Skeletal muscle tissue (tissue), 7 donors: ENCODE measurements around a stretch of chr4.

- PRO-cap, 3 experiments, result no peak in any of the 3 experiments
- RAMPAGE, long total RNA, result no peak
- RRBS, 2 experiments, result no CpG with 5 or more reads among the region's 2 CpGs
These were observed 14.9 kb downstream of the SHROOM3 start for GRCh38 chr4:76449960-76450361.

GRCh38 chr4:76453832-76454341 lies 18.9 kb downstream of the SHROOM3 start:
- PRO-cap, 3 experiments, result no peak in any of the 3 experiments
- RAMPAGE, long total RNA, result no peak
- RRBS, 2 experiments, result no CpG with 5 or more reads among the region's 8 CpGs

GRCh38 chr4:76631532-76632166 lies 196.6 kb downstream of the SHROOM3 start:
- PRO-cap, 3 experiments, result no peak in any of the 3 experiments
- RAMPAGE, long total RNA, result no peak
- RRBS, 2 experiments, result no CpG with 5 or more reads among the region's 5 CpGs

- PRO-cap, 3 experiments, result no peak in any of the 3 experiments
- RAMPAGE, long total RNA, result no peak
- RRBS, 2 experiments, result 40 to 86% methylated on average over 1 of the region's 19 CpGs
These were observed 95.4 kb downstream of the SOWAHB start for GRCh38 chr4:76802267-76803192.

- PRO-cap, 3 experiments, result no peak in any of the 3 experiments
- RAMPAGE, long total RNA, result no peak
- RRBS, 2 experiments, result no CpG with 5 or more reads among the region's 8 CpGs
These were observed 85.8 kb downstream of the SOWAHB start for GRCh38 chr4:76812124-76812568.

- PRO-cap, 3 experiments, result no peak in any of the 3 experiments
- RAMPAGE, long total RNA, result no peak
- RRBS, 2 experiments, result no CpG with 5 or more reads among the region's 5 CpGs
These were observed 11.1 kb downstream of the SOWAHB start for GRCh38 chr4:76886791-76887235.

GRCh38 chr4:76951203-76951487 lies 1.6 kb downstream of the SEPTIN11 start:
- PRO-cap, 3 experiments, result no peak in any of the 3 experiments
- RAMPAGE, long total RNA, result no peak
- RRBS, 2 experiments, result no CpG with 5 or more reads among the region's 11 CpGs

DNA sequence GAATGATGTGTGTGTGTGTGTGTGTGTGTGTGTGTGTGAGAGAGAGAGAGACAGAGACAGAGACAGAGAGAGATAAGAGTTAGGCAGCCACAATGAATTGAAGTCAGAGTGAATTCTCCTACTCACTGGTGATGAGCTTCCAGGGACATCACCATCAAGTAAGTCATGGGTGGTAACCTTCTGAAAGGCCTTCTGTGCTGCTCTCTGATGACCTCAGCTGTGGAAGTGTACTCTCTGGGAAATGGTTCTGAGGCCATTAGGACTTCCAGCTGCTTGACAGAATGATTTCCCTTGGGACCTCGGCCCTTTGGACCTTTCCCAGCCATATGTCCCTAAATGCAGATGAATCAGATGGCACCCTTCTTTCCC lies 7.4 kb downstream of the SEPTIN11 start:
- PRO-cap, 3 experiments, result no peak in any of the 3 experiments
- RAMPAGE, long total RNA, result no peak
- RRBS, 2 experiments, result no CpG with 5 or more reads among the region's 1 CpG

DNA sequence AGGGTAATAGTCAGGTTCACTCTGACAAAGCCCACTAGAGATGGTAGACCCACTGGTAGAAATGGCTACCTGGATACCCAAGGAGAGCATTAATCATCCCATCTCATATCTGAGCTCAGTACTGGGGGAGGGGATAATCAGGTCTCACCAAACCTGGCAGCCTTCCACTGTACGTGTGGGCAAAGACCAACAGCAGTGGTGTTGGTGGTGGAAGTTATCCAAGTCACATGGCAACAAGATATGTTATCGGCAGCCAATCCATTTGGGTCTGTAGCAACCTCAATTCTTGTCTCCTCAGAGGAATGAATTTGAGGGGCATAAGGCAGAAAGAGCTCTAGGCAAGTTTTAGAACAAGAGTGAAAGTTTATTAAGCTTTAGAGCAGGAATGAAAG lies 67.0 kb upstream of the CXCL13 start:
- PRO-cap, 3 experiments, result no peak in any of the 3 experiments
- RAMPAGE, long total RNA, result no peak
- RRBS, 2 experiments, result no CpG with 5 or more reads among the region's 2 CpGs

DNA sequence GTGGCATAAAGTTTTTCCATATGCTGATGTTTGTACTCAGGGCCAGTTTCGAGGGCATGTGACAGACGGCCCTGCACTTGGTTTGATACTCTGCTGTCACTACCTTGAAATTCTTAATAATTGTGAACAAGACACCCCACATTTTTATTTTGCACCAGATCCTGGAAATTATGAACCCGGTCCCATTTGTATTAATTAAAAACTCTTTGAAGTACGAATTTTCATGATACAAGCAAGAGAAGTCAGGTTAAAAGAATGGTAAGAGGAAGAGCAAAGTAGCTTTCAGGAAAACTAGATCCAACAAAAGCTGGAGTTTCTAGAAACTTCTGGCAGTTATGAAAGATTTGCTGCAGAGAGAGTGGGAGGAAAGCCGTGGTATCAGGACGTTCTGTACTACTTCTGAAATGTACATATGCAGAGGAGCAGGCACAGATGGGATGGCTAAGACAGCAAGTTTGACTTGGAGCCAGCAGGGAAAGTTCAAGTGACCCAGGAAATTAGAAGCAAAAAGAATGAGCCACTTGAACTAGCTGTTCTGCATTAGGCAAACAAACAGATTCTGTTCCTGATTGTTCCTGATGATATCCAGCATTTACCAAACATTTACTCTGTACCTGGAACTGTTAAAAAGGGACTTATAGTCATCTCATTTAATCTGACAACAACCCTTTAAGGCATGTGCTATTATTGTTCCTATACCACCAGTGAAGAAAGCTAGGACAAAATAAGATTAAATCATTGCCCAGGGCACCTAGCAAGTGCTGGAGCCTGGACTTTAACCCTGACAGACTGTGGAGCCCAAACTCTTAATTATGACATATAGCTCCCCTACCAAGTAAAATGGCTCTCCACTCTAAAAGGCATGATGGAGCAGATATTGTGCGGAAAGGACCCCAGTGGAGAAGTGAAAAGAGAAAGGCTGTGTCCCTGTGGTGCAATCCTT lies 41.4 kb upstream of the CXCL13 start:
- PRO-cap, 3 experiments, result no peak in any of the 3 experiments
- RAMPAGE, long total RNA, result no peak
- RRBS, 2 experiments, result no CpG with 5 or more reads among the region's 7 CpGs

DNA sequence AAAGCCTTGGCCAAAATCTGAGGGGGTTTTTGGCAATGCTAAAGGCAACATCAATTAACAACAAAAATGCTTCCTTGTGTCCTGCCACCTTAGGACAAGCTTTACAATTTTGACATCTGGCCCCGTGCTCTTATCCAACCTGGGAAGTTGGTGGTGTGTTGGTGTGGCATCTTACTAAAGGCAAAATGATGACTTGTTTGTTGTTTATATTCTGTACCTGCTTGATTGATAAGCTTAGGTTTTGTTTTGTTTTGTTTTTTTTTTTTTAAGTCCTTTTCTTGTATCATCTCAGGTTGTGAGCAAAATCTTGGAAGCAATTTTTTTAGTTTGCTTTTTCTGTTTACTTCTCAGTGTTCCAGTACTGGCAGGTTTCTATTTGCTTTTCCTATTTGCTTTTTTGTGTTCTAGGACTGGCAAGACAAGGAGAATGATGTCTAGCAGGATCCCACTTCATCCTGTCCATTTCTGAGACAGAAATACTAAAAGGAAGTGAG lies 15.5 kb downstream of the CXCL13 start:
- PRO-cap, 3 experiments, result no peak in any of the 3 experiments
- RAMPAGE, long total RNA, result no peak
- RRBS, 2 experiments, result no CpG with 5 or more reads among the region's 1 CpG

GRCh38 chr4:77698153-77698624 lies 92.6 kb downstream of the CXCL13 start:
- PRO-cap, 3 experiments, result no peak in any of the 3 experiments
- RAMPAGE, long total RNA, result no peak
- RRBS, 2 experiments, result no CpG with 5 or more reads among the region's 8 CpGs

- PRO-cap, 3 experiments, result no peak in any of the 3 experiments
- RAMPAGE, long total RNA, result no peak
- RRBS, 2 experiments, result no CpG with 5 or more reads among the region's 1 CpG
These were observed 77.5 kb downstream of the CNOT6L start for GRCh38 chr4:77741541-77742188.

- PRO-cap, 3 experiments, result no peak in any of the 3 experiments
- RAMPAGE, long total RNA, result no peak
- RRBS, 2 experiments, result no CpG with 5 or more reads among the region's 8 CpGs
These were observed 23.9 kb downstream of the CNOT6L start for GRCh38 chr4:77795031-77795978.

DNA sequence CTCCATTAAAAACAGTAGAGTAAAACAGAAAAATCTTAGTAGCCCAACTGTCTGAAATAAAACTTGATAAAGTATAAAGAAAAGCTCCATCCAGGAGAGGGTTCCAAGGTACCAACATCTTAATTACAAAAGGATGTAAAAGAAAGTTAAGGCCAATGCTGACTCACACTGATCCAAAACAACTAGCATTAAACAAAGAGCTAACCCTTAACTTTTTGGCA lies 18.5 kb downstream of the CNOT6L start:
- PRO-cap, 3 experiments, result no peak in any of the 3 experiments
- RAMPAGE, long total RNA, result no peak

DNA sequence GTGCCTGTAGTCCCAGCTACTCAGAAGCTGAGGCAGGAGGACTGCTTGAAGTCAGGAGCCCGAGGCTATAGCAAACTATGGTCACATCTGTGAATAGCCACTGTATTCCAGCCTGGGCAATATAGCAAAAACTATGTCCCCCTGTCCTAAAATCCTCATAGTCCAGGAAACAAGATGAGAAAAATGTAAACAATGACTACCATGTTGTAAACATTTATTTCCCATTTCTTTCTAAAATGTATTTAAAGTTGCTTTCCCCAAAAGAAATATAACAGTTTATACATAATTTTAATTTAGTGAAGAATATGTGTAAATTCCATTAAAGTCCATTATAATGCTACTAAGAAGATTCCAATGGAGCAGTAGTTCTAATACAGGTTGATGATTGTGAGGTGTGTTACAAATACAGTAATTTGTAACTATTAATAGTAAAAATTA lies 17.4 kb downstream of the CNOT6L start:
- PRO-cap, 3 experiments, result no peak in any of the 3 experiments
- RAMPAGE, long total RNA, result no peak
- RRBS, 2 experiments, result no CpG with 5 or more reads among the region's 1 CpG

- PRO-cap, 3 experiments, result no peak in any of the 3 experiments
- RAMPAGE, long total RNA, result no peak
- RRBS, 2 experiments, result no CpG with 5 or more reads among the region's 5 CpGs
These were observed 19.2 kb upstream of the MRPL1 start for GRCh38 chr4:77843288-77843992.

DNA sequence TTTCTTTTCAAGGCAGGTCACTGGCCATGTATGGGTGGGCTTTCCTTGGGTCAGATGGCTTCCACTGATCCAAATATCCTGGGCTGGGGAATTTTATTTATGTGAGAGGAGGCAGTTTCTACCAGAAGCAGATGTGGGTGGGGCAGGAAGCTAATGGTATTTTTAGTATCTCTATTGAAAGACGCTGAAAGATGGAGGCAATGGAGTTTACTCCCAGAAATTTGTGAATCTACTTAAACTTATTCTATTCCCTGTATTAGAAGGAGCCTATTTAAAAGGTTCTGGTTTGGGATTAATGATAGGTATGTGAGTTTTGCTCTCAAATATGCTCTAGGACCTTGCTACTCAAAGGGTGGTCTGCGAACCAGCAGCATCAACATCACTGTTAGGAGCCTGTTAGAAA lies 5.4 kb upstream of the MRPL1 start:
- PRO-cap, 3 experiments, result no peak in any of the 3 experiments
- RAMPAGE, long total RNA, result no peak
- RRBS, 2 experiments, result no CpG with 5 or more reads among the region's 2 CpGs

- PRO-cap, 3 experiments, result peak in 3 of 3 experiments; most common plus-strand start chr4:78058877 (in 1); most common minus-strand start chr4:78058822 (in 1)
- RAMPAGE, long total RNA, result no peak
- RRBS, 2 experiments, result 2 to 4% methylated on average over 20 to 25 of the region's 57 CpGs
These were observed 1.7 kb downstream of the FRAS1 start for GRCh38 chr4:78058406-78059610.

DNA sequence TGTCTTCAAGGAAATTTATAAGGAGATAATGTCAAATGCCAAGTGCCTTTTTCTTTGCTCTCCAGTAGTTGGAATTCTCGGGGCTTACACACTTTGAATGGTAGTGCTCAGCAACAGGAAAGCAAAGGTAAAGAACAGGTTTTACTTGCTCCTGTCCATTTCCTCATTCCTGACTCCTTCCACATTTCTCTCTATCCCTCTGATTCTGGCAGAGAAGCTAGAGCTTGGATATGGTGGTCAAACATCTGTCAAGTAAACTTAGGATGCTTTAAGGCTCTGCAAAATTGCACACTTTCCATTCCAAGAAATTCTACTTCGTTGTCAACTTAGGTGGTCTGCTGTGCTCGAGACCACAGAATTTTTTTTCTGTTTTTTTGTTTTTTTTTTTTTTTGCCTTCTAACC lies 180.9 kb upstream of the ANXA3 start:
- PRO-cap, 3 experiments, result peak in 3 of 3 experiments; most common minus-strand start position 82 of the sequence (in 3)
- RAMPAGE, long total RNA, result no peak
- RRBS, 2 experiments, result no CpG with 5 or more reads among the region's 3 CpGs